Right common carotid artery plus branches (tissue), 1 donor: ENCODE data around the genes NEBL and SPAG6.

- PRO-cap, result no peak
Observed at GRCh38 chr10:19874307-19874964, 58.2 kb downstream of the PLXDC2 start.

DNA sequence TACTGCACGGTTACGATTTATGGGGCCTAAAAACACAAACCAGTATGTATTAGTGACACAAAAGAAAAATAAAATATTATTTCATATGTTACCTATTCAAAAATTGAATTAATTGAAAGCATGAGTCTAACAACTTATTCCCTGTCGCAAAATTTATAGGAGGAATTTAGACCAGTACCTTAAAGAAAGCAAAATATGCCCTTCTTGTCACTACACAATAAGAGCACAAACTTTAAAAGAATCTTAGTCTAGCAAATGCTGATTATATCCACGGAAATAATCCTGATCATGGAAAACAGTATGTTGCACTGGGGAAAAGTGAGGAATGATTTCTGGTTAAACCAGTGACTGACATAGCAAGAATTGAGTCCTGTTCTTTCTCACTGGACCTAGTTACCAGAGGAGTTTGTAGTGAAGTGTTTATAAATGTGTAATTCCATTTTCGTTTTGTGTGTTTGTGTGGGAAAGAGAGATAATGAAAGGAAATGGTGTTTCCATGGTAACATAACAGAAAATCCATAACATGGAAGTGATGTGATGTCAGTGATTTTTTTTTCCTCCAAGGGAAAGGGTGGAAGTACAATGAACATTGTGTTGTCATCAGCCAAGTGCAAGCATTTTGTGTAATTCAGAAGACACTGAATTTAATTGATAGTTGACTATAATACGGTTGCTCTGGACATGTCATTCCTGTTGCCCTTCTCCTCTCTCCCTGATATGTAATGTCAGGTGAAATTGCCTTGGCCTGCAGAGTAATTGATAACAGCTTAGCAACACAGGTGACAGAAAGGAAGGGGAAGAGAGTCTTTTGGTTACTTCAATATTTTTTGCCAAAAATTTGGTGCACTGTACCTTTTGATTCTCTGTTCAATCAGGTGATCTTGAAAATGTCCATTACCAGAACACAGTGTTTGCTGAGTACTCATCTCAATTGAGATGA, 283.9 kb downstream of the PLXDC2 start:
- PRO-cap, result no peak

DNA sequence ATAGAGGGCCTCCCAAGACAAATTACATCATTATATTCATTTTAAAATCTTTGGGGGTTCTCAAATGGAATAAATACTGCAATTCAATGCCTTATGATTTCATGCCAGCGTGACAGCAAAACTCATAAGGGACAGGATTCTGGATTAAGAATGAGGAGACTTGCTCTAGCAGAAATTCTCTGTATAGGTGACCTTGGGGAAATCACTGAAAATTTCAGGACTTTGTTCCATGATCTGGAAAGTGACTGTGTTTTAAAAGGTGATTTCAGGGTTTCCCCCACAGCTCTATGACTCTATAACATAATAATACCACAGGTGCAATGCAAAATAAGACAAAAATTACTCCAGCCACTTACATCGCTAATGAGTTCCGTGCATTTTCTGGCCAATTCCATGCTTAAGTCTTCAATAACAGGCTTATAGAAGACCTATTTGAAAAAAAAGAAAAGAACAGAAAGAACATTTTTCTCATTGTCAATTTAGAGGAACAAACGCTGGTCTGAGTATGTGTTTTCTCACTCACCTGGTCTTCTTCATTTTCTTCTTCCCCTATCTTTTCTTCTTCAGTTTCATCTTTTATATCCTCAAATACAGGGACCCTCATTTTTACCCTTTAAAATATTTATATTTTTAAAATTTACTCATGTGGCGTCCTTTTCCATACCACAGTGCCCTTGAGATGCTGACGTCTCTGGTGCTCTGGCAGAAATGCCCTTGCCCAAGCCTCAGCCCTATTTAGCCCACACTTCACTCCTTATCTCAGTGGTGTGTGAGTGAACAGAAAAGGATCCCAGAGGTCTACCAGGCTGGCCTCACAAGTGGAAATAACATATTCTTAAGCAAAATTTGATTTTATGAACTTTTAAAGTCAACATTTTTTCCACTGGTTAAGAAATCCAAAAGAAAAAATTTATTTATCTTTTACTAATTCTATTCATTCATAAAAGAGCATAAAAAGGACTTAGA, at the start of gene NEBL:
NEBL (minus strand) TSS at position 710 of the 966 bp plus-strand sequence.
- PRO-cap, result no peak

- PRO-cap, result no peak
Observed at GRCh38 chr10:21212160-21212798, 313.2 kb downstream of the SKIDA1 start.

GRCh38 chr10:21237901-21238326, 287.6 kb downstream of the SKIDA1 start:
- PRO-cap, result no peak

DNA sequence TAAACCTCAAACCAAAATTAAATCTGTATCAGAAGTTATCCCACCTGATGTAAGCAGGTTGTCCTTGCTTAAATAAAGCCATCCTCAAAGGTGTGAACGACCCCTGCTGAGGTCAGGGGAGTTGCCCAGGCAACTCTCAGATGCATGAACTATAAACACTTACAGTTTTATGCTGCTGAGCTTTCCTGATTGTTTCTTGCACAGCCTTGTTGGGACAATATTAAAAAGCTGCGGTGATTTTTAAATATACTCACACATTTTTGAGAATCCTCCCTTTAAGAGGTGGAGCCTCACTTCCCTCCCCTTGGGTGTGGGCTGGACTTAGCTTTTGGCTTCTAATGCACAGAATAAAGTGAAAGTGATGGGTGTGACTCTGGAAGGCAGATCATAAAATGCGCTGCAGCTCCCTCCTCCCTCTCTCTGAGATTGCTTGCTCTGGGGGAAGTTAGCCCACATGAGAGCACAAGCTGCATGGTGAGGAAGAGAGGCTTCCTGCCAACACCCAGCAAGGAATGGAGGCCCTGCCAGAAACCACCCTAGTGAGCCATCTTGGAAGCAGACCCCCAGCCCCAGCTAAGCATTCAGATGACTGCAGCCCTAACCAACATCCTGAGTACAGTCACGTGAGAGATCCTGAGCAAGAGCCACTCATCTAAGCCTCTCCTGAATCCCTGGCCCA, 152.6 kb downstream of the SKIDA1 start:
- PRO-cap, result no peak

DNA sequence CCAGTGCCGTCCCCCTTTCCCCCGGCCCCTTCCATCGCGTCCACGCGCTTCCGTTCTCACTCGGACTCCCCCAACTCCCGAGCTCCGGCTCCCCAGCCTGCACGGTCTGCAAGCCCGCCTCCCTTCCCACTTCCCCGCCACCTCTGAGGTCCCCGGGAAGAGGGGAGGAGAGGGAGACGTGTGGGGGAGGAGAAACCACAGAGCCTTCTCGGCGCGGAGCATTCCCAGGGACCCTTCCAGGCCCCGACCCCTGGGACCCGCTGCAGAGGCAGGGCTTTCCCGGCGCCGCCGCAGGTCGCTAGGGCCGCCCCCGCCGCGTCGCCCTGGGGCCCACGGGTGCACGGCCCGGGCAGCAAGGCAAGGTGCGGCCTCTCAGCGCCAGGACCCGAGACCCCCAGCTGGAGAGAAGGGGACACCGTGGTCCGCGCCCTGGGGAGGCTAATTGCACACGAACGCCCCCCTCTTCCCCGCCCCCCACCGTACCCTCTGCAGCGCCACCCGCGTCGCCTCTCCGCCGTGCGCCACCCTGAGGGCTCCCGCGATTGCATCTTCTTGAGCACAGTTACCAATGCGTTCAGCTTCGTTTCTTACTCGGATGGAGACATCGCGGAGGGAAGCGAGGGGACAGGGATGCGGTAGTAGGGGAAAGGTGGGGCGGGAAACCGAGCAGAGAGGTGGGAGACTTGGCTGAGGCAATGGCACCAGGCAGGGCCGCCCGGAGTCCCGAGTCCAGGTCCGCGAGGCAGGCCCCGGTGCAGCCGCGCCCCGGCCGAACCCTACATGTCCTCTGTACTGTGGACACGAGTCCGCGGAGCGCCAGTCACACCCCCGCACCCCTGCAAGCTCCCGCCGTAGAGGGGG, 29.0 kb downstream of the SKIDA1 start:
- PRO-cap, result no peak

GRCh38 chr10:21510273-21511076, 15.0 kb downstream of the SKIDA1 start:
- PRO-cap, result unidirectional peak, minus-strand start at chr10:21510560

- PRO-cap, result no peak
Observed at GRCh38 chr10:21523607-21524190, 1.8 kb downstream of the SKIDA1 start.

DNA sequence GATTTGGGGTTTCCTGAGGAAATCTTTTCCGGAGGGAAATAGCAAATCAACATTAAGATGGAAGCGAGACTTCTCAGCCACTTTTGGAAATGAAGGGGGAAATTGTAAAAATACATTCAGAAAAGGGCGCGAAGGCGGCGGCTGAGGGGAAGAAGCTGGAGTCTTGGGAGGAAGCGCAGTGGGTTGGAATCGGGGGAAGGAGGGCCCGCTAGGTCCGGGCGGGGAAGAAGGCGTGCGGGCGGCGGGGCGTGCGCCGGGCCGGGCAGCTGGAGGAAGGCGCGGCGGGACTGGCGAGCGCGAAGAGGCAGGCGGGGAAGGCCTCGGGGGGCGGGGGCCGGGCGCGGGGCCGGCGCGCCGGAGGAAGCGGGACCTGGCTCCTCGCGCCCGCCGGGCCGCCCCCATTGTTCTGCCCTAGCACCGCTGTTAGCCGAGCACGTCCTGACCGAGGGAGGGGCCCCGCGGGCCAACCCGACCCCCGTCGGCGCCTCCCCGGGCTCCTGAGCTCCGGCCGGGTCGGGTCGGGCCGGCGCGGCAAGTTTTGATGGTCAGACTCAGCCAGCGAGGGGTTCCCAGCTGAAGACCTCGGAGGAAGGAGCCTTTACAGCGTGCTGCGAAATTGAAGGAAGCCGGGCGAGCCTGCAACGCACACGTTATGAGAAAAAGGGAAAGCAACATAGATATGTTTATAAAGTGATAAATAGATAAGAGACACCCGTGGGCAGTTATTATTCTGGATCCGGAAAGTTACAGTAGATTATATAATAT, 1.6 kb upstream of the SKIDA1 start:
- PRO-cap, result bidirectional peak, plus-strand start at position 500 of the sequence, minus-strand start at position 289 of the sequence; bidirectional peak, plus-strand start at position 619 of the sequence, minus-strand start at position 654 of the sequence

DNA sequence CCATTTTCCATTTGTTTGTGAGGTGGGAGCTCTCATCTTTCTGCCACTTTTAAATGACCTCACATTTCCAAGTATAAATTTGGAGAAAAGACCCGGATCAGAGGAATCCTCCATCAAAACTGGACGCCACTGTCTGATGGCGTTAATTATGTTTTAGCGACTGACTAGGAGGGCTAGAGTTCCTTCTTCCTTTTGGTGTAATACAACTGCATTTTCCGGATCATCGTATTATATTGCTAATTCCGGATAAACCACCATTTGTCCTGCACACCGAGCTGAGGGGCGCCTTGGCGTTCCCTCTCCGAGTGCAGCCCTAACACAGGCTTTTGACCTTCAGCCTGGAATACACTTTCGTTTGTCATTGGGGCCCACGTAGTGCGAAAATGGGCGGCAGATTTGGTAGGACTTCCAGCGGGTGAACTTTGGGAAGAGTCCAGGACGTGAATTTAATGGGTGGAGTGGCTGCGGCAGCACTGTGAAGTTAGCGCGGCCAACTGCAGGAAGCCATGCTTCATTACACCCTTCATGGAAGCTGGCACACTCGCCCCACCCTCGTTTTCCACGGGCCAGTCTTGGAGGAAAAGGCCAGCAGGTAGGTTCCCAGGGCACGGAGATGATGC, 672 bp upstream of the MLLT10 start:
- PRO-cap, result bidirectional peak, plus-strand start at position 470 of the sequence, minus-strand start at position 516 of the sequence

- PRO-cap, result no peak
Observed at GRCh38 chr10:21544198-21544554, 10.1 kb downstream of the MLLT10 start.

DNA sequence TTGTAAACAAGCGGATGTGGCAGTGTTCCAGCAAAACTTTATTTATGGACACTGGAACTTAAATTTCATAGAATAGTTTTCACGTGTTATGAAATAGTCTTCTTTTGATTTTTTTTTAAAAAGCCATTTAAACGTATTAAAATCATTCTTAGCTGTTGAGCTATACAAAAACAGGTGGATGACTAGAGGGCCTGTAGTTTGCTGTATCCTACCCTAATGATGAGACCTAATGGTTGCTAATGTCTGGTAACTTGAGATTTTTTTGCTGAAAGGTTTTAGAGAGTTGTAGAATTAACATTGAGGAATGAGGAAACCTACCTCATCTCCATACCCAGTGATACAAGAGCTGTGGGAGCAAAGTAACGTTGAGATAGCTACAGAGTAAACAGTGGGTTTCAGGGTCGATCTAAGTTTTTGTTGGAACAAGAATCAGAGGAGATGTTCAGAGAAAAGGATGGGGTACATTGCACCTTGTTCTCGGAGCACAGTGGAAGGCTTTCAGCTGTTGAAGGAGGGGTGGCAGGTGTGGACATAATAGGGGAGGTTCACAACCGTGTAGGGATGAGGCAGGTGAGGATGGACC, 121.5 kb downstream of the MLLT10 start:
- PRO-cap, result no peak

GRCh38 chr10:21692990-21693442, 159.0 kb downstream of the MLLT10 start:
- PRO-cap, result no peak

DNA sequence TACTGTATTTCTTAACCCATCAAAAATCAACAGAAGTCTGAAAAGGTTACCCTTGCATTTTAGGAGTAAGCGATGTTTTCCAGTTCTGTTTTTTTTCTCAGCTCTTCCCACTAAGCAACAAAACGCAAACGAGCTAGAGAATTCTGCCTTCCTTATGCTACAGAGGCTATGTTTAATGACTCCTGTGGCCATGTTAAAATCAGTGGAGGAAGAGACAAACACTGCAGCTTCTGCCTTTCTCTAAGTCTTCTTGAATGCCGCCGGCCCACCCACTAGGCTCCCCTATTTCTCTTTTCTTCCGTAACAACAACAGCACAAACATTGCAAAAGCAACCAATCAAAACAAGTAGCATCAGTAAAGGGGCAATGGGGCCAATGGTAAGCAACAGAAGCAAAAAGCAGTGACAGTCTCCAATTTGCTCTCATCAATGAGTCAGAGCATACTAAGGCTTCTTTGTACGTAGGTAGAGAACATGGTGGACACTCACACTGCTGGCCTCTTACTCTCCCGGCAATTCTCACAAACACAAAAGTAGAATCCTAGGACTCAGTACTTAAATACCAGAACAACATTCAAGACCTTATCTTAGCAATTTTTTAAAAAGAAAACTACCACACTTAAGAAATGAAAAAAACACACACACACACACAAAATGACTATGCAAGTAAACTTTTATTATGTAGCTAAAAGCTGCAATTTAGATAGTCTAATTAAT, 26.7 kb downstream of the DNAJC1 start:
- PRO-cap, result no peak

- PRO-cap, result no peak
Observed at GRCh38 chr10:22253230-22253461, 35.3 kb upstream of the EBLN1 start.

DNA sequence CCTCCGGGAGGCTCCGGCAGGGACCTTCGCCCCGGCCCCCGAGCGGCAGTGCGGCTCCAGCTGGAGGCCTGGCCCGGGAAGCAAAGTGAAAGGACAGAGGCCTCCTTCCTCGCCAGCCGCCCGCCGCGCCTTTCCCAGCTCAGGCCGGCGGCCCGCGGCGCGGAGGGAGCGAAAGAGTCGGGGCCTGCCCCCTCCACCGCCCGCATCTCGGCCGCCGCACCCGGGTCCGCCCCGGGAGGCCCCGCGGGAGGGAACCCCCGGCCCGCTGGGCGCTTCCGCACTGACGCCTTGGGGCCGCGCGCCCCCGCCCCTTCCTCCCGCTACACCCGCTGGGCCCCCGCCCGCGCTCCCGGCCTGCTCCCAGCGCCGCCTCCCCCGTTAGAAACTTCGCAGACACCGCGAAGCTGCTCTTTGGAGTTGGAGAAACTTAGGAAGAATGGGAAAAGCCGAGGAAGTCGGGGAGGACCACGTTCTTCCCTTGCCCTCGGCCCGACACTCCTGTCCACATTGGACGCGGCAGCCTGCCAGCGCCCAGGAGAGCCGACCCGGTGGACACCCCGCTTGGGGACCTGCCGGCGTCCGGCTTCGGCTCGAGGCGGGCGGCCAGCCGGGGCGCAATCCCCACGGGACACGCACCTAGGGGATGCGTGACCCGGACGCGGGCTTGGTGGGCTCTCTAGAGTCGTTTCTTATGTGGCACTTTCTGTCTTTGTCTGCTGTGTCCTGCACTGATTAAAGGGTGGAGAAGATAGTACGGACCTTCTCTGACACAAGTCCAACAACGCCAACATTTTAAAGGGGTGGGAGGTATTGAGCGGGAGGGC, 4.3 kb upstream of the SPAG6 start:
- PRO-cap, result bidirectional peak, plus-strand start at position 380 of the sequence, minus-strand start at position 306 of the sequence

GRCh38 chr10:22345065-22345840, at the start of gene SPAG6:
Gene SPAG6, plus strand, starts transcription at chr10:22345496.
- PRO-cap, result no peak

GRCh38 chr10:22477340-22478053, 132.2 kb downstream of the SPAG6 start:
- PRO-cap, result no peak

DNA sequence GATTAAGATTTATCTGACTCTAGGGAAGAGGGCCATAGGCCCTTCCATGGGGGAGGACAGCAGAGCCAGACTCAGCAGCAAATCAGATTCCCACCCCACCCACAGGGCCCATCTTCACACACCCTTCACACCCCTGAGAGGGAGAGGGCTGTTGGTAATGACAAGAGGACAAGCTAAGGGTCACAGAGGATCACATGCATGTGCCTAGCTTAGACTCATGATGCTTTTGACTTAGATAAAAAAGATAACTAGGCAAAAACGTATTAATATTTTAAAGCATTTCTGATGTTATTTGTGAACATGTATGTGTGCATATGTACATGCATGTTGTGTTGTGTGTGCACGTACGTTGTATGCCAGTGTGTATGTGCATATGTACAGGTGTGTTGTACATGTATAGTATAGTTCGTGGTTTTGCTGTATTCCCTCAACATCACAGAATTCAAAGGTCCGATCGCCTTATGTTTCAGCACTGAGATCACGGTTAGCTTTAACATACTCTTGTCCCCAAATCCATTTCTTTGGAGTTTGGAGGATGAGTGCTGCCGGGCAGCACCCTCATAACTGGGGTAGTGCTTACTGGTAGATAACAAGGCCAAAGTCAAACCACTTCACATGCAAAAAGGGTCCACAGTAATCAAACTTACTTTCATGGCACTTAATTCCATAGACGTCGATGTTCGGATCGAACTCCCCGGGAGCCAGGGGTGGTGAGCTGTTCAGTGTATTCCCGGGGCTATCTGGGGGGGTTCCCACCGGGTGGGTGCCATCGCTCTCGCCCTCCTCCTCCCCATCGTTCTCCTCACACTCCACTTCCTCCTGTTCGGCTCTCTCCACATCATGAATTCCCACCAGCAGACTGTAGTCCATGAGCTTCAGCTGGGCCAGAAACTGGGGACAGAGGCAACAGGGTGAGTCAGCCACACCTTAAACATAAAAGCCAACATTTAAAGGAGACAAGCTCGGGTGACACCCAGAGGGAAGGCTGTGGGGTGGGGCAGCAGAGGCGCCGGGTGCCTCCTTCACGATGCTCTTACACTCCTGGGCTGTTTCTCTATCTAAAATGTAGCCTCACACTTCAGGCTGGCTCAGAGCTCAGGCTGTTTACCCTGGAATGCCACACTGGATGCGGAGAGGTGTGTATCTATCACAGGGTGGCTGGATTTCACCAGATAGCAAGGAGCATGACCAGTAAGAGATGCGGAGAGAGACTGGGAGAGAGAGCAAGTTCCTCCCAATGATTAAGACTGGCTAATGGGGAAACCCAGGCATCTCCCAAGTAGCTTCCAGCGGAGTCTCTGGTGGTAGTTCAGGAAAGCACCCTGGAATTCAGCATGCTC, 172.8 kb downstream of the PIP4K2A start:
- PRO-cap, result no peak